Measurements from ENCODE around the genes FRMD6, RTRAF and GPR137C.

DNA sequence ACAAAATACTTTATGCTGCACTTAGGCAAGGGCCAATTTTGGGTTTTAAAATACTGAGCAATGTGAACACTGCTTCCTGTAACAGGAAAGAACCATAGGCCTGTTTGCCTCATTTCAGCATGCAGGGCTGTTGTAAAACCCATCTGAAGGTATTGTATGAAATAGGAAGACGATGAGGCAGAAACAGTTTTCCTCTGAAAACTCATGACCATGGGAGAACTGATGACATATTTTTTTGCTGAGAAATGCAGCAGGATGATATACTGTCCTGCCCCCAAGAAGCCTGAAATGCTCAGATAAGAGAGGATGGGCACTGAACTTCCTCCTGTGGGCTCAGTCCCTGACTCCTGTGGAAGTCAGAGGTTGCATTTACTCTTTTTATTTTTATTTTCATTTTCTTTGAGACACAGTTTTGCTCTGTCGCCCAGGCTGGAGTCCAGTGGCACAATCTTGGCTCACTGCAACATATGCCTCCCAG is 17.4 kb downstream of the PYGL start:
- PRO-cap = no peak

DNA sequence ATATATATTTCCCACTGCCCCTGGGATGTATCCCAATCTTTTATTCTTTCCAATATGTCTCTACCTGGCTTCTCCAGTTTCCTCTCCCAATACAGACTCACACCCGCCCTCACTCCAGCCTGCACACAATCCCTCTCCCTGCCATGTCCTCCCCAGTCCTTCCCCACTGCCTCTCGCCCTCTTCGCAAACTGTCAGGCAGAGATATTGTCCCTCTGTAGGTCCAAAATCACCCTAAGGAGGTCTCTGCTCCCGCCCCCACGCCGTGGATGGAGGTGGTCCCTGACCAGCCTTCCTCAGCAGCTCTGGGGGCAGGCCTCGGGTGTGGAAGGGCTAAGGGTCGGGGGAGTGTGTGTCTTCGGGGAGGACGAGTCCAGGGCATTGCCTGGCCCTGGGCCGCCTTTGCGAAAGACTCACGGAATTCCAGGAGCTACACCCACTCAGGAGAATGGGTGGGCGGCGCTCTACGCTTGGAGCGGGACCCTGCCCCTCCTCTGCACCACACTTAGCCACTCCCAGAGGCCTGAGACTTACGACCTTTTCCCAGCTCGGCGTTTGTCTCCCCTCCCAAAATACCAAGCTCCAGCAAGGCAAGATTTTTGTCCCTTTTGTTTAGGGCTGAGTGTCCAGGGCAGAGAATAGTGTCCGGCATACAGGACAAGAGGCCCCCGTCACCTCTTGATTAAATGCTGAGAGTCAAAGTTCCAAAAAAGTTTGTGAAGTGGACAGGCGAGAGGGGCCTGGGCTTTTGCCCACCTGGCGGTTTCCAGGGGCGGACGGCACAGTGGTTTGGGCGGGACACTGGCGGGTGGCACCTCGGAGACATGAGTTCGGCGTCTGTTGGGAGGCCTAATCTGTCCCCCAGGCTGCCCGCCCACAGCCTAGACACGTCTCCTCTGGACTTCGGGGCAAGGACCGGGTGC is 884 bp downstream of the PYGL start:
- PRO-cap = bidirectional peak, plus-strand start at position 510 of the sequence, minus-strand start at position 381 of the sequence

GRCh38 chr14:51337261-51337756 is 97.3 kb downstream of the TMX1 start:
- PRO-cap = no peak

DNA sequence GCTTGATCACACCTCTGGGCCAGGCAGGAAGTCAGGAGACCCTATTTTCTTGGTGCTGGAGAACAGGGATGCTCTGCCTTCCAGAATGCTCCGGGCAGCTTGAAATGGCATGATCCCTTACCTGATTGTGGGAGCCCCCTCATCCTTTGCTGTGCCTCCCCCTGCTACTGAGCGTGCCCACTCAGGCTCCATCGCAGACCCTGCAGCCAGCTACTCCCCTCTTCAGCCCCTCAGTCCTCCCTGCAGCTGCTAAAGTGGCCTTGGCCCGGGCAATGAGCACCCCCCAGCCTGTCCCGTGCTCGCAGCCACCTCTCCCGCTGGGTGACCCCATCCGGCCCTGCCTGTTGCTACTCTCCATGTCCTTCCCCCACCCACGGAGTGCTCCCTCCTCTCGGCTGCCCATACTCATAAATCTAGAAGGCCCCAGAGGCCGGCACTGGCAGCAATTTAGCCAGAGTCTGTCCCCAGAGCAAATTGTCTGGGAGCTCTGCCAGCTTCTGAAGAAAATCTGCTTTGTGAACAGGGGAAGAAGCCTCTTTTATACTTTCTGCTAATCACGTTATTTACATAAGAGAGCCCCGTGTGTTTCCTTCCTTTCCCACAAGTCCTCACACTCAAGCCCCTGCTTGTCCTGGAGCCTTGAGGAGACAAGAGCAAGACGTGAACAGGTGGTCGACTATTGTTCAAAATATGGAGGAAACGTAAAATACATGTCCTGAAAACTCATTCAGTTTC is 143.7 kb upstream of the FRMD6 start:
- PRO-cap = no peak

DNA sequence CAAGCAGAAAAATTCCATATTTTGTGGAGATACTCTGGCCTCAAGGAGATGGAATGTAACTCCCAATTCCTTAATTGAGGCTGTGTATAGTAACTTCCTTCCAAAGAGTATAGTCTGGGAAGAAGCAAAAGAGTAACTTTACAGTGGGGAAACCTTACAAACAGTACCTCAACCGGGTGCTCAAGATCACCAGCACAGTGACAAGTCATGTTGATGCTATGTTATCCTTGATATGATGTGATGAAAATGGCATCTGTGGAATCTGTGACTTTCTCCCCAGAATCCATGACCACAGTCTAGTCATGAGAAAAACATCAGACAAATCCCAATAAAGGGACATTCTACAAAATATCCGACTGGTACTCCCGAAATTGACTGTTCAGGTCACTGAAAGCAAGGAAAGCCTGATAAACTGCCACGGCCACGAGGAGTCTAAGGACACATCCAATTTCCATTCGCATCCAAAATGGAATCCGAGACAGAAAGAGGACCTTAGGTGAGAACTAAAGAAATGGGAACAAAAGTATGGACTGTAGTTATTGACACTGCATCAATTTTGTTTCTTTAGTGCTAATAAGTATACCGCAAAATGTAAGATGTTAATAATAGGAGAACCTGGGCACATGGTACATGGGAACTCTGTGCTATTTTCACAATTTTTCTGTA is 97.3 kb upstream of the FRMD6 start:
- PRO-cap = no peak

DNA sequence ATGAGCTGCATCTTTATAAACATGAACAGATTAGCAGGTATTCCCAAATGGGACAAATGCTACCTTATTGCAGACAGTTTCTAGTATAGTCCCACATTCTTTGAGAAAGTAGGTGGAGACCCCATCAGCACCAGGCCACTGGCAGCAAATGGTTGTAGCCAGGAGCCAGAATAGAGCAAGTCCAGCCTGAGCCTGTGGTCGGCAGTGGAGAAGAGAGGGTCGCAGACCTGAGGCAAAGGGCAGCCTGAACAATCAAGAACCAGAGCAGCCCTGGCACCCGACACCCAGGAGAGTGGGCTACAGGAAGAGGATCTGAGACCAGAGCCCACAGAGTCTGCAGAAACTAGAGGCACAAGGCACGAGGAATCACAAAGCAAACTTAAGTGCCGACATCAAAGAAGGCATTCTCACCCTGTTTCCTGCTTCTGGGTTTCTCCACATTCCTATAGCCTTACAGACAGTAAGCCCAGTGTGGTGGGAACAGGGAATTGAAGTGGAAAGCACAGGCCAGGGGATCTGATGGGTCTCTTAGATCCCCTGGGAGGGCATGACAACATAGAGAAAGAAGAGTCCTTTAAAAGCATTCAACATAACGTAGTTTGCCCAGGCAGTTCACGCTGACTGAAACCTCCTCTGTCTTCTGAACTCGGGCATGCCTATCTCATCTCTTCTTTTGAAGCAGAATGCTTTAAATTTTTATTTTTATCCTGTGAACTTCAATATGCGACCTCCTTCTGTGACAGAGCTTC is 75.7 kb upstream of the FRMD6 start:
- PRO-cap = no peak

DNA sequence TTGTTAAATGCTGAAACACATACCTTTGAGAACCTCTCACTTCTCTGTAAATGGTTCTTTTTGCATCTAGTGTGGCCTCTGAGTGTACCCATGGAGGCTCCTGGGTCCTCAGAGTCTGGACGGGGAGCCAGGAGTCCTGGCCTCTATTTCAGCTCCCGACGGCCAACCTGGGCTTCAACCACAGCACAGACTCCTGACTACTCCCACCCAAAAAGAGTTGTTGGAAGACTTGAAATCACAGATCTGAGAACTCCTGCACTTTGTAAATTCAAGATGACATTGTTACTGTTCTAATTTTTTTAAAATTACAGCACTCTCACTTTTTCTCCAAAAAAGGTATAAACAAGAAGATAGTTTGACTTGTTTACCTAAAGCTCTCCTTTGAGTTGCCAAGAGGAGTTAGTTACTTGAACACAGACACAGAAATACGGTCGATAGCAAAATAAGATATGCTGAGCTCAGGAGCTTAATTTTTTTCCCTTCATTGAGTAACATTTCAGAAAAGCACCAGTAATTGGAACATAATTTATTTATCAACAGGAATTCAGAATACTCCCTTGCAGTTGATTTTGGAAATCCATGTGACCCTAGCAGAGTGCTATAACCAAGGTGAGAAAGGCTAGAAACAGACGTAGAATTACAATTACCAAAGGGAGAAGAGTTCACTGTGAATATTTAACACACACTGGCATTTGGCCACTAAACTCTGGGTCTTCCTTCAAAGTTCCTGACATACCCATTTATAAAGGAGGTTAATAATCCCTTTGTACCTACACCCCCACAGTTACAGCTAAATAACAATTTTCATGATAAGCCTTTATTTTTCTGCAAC is 51.7 kb upstream of the FRMD6 start:
- PRO-cap = no peak

DNA sequence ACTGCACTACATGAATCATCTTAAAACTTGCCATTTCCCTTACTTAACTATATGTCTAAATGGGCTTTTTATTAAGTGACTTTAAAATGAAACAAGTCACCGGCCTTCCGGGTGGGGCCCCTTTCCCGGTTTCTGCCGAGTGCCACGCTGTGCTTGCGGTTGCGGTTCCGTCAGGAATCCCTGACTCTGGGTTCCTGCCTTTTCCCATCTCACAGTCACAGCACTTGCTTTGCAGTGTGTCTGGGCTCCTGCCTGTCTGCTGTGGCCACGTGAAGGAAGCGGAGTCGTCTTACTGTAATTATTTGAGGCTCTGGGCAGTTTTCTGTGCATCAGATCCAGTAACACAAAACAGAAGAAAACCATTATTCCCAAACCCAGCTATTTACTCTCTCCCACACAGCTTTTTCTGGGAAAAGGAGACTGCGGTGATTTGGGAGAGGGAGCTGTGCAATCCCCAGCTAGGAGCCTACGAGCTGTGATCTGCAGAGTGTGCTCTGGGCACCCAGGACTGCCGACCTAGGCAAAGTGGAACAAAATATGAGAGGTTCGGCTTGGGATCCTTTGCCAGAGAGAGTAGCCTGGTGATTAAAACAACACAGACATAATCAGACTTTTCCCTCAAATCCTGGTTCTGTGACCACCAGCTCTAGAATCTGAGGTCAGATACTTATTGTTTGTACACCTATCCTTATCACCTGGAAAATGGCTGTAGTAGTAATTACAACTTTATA is 43.9 kb upstream of the FRMD6 start:
- PRO-cap = no peak

GRCh38 chr14:51651537-51652423 is at the start of gene FRMD6:
FRMD6 (plus strand) TSS chr14:51651910.
- PRO-cap = bidirectional peak, plus-strand start at chr14:51651947, minus-strand start at chr14:51651668; unidirectional peak, plus-strand start at chr14:51652132

GRCh38 chr14:51862225-51863023 is 2.0 kb downstream of the GNG2 start:
- PRO-cap = no peak

- PRO-cap = no peak
These were observed 5.8 kb downstream of the GNG2 start for GRCh38 chr14:51866122-51866703.

- PRO-cap = unidirectional peak, minus-strand start at chr14:51922676
These were observed 62.4 kb downstream of the GNG2 start for GRCh38 chr14:51922365-51923597.

DNA sequence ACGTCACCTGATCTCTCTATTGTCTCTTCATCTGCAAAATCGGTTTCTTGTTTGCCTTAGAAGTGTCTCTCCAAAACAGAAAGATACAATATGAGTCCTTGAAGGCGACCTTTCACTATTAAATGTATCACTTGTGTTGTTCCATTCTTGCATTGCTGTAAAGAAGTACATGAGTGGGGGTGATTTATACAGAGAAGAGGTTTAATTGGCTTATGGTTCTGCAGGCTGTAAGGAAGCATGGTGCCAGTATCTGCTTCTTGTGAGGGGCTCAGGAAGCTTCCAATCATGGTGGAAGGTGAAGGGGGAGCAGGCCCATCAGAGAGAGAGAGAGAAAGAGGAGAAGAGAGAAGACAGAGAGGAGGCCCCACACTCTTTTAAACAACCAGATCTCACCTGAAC is 58.8 kb upstream of the RTRAF start:
- PRO-cap = no peak

DNA sequence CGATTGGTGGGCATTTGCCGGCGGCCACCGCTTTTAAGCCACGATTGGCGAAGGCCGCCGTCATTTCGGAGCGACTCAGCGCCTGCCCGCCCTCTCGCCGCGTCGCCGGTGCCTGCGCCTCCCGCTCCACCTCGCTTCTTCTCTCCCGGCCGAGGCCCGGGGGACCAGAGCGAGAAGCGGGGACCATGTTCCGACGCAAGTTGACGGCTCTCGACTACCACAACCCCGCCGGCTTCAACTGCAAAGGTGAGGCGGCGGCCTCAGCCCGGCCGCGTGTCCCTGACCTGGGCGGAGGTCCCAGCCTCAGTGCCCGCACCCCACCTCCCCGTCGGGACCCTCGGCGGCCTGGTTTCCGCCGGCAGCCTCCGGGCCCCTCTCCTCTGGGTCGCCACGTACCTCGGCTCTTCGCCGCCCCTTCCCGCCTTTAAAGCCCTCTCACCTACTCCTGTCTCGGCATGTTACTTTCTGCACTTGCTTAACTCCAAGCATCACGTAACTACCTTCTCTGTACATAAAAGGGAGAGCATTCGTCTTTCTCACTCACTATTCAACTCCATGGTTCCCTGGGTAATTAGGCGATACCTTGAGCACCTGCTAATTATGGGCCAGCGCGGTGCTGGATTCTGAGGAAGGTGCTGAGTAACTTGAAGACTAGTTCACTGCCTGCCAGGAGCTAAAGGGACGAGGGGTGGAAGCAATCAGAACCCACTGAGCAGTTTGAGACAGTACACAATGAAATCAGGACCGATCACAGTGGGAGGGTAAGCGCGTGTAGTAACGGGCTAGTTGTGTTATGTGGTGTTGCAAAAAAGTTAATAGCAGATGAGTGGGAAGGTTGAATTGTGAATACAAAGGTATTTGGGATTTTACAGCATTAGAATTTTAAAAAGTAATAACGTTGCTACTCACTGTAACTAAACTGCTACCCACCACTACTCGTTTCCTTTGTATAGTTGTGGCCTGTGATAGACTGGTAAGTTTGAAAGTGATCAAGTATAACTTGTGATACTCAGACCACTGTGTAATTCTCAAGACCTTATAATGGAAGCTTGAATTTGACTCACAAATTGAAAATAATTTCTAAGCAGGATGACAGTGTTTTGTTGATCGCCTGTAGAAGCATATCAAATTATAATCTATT is at the start of gene RTRAF:
TSS of gene RTRAF (plus strand) at position 92 of the 1,141 bp plus-strand sequence.
- PRO-cap = bidirectional peak, plus-strand start at position 64 of the sequence, minus-strand start outside the sequence

GRCh38 chr14:52020730-52021470 is 31.6 kb downstream of the RTRAF start:
- PRO-cap = no peak

GRCh38 chr14:52069139-52069300 is 161 bp upstream of the NID2 start:
- PRO-cap = bidirectional peak, plus-strand start at chr14:52069229, minus-strand start at chr14:52069058

DNA sequence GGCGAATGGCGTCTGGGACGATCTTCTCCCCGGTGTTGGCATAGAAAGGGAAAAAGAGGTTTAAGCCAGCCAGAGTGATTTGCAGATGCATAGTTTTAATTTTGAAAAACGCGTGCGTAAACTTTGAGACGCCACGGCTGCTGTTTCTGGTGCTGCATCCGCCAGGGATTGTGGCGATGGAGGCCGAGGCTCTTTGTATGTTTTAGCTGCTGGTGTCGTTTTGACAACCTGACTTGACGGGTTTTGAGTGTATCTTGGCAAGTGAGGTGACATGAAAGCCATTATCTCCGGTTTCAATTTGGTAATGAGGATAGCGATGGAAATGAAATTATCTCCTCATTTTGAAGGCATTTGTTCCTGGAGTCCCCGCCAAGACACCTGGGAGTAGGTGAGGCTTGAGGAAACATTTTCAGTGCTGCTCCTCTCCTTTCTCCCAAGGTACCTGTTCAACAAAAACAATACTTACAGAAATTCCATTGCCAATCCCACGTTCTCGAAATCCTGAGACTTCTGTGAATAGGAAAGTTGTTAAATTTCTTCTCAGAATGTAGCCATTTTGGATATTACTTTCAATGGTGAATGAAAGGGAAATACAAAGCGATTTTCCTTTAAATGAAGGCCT is 1.7 kb downstream of the PTGDR start:
- PRO-cap = no peak

DNA sequence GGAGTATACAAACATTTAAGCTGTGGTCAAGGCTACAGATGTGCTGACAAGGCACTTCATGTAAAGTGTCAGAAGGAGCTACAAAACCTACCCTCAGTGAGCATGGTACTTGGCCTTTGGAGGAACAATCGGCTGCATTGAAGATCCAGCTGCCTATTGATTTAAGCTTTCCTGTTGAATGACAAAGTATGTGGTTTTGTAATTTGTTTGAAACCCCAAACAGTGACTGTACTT is 13.4 kb downstream of the PTGER2 start:
- PRO-cap = no peak

DNA sequence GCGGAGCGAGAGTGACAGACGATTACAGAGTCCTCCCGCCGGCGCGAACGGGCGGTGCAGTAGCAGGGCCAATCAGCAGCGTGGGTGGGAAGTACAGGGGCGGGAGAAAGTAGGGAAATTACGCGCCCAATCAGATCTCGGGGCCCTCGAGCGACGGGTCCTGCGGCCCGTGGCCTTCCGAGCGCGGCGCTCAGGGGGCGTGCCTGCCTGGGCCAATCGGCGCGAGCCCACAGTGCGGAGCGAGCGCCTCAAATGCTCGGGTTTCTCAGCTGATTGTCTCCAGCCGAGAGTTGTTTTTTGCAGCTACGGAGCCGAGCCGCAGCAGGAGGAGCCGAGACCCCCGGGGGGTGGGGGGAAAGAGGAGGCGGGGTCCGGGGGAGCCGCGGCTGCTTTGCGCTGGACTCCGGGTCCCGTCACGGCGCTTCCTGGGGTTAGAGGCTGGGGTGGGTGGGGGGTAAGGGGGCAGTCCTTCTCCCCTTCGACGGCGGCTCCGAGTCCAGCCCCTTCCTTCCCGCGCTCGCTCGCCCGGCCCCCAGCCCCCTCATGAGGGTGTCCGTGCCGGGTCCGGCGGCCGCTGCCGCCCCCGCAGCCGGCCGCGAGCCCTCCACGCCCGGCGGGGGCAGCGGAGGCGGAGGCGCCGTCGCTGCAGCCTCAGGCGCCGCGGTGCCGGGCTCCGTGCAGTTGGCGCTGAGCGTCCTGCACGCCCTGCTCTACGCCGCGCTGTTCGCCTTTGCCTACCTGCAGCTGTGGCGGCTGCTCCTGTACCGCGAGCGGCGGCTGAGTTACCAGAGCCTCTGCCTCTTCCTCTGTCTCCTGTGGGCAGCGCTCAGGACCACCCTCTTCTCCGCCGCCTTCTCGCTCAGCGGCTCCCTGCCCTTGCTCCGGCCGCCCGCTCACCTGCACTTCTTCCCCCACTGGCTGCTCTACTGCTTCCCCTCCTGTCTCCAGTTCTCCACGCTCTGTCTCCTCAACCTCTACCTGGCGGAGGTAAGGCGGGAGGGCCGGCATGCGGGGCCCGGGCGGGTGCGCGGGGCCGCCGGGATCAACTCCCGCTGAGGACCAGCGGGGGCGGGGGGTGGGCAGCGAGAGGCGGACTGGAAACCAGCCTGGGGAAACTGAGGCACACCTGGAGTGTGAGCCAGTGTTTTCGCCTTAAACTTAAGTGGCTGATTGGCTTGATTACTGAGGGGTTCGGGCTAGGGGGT is at the start of gene GPR137C:
TSS of gene GPR137C (plus strand) at position 232 of the 1,205 bp plus-strand sequence.
- PRO-cap = bidirectional peak, plus-strand start at position 299 of the sequence, minus-strand start outside the sequence; unidirectional peak, plus-strand start at position 544 of the sequence

GRCh38 chr14:52844632-52845008 is 53.2 kb upstream of the GNPNAT1 start:
- PRO-cap = no peak

Measured in trachea (tissue), 1 donor.